Right atrium auricular region (tissue), 2 donors: ENCODE measurements around the genes ST7 and KCND2.

DNA sequence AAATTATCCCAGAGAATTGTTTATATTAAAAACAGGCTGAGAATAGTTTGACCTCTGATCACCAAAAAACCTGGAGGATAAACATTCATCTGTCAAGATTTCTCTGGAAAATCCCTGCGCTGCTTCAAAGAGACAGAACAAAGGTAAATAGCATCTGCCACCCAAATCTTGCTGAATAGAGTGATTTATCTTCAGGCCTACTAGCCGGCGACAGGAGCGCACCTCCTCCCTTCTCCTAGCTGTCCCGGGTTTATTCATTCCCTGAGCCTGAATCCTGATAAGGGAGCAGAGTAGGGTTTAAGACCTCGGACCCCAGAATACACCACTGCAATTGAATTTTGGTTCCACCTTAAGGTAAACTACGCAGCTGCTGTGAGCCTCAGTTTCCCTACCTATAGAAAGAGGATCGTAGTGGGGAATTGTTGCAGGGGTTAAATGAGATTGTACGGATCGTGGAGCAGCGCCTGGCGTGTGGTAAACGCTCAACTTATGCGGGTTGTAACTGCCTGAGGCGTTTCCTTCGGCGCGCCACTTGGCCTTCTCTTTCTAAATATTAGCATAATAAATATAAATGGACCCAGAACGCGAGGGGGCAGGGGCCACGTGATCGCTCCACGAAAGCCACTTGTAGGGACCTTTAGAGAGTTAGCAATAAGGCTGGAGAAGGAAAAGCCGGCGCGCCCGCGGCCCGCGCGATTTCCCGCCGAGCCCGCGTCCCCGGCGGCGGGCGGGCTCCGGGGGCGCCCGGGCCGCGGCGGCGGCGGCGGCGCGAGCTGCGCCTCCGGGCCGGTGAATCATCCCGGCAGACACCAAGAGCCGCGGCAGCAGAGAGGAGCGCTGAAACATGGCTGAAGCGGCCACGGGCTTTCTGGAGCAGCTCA is at the start of gene ST7:
Gene ST7, plus strand, starts transcription at position 805 of the 881 bp plus-strand sequence.
- PRO-cap = bidirectional peak, plus-strand start at position 648 of the sequence, minus-strand start at position 491 of the sequence; bidirectional peak, plus-strand start at position 805 of the sequence, minus-strand start at position 736 of the sequence
- RAMPAGE, long total RNA, 2 experiments = start-site peak on the plus strand in 1 of 2 experiments, centred at position 802 of the sequence, 63 reads per replicate

DNA sequence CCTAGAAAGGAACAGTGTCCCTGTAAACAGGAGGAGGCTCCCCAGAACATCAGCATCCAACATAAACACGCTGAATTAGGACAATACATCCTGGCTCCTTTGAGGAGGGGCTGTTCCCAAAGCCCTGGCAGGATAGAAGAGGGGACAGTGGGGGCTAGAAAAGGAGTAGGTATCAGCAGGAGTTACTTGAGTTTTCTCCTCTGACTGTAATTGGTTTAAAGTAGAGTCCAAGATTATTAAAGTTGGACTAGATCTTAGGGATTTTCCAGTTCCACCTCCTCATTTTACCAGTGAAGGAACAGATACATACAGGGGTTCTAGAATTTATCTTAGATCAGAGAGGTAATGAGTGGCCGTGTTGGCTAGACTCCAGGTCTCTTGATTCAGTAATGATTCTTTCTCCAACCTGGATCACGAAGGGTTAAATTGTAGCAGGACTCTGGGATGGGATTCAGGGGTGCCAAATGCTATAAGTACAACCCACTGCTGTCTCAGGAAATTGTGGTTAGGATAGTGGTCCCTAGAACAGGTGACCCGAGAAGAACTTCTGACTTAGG is 58.0 kb downstream of the ST7 start:
- PRO-cap = no peak
- RAMPAGE, long total RNA, 2 experiments = no peak in any of the 2 experiments

- PRO-cap = unidirectional peak, minus-strand start at chr7:117324021; unidirectional peak, minus-strand start at chr7:117324190; bidirectional peak, plus-strand start at chr7:117324620, minus-strand start at chr7:117324406
- RAMPAGE, long total RNA, 2 experiments = no peak in any of the 2 experiments
Observed at GRCh38 chr7:117323740-117325045, 1.3 kb upstream of the WNT2 start.

DNA sequence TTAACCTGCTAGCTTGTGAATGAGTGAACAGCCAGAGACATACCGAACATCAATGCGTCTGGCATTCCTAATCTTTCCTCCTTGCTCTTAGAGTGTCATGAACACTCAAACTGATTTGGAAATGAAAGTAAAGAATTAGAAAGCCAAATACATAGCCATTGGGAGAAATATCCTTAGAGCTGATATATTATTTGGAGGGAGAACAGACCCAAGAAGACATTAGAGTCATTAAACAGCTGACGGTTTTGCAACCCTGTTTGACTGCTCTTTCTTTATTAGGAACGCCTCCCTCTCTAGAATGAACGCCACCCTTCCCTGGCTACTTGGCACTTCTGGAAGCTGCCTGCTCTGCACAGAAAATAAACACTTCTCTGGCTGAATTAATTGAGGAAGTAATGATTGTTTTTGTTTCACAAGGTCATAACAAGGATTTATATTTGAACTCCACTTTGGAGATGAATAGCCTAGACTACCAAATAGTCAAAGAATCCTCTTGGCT is 42.8 kb downstream of the CTTNBP2 start:
- PRO-cap = no peak
- RAMPAGE, long total RNA, 2 experiments = no peak in any of the 2 experiments

DNA sequence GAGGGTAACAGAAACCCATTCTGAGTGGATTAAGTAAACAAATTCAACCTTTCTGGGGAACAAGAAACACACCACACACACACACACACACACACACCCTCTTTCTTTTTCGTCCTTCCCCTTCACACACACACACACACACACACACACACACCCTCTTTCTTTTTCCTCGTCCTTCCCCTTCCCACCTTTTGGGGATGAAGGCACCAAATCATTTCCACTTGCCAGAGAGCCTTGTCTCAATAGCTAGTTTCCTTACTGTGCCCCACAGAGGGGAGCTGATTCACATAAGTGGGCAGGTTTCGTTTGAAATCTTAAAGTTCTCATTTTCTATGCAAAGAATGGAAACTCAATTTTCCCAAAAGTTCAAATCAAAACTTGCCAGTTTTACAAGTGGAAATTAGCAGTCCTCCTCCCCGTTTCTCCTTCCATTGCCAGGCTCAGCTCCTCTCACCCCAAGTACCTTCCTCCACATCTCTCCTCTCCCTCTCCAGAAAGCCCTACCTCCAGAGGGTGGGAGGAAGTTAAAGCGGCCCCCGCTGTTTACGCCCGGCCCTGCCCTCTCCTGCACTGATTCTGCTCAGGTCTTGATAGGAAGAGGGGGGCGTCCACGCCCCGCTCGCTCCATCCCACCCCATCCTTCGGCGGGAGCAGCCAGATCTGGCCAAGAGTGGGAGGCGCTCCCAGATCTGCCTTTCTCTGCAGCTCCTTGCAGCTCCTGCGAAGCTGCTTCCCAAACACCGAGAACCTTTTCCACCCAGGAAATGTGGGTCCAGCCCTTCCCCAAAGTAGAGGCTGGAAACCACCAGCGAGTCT is 1.3 kb downstream of the CTTNBP2 start:
- PRO-cap = no peak
- RAMPAGE, long total RNA, 2 experiments = no peak in any of the 2 experiments

GRCh38 chr7:117999739-118000068 is 126.5 kb upstream of the CTTNBP2 start:
- PRO-cap = no peak
- RAMPAGE, long total RNA, 2 experiments = no peak in any of the 2 experiments

DNA sequence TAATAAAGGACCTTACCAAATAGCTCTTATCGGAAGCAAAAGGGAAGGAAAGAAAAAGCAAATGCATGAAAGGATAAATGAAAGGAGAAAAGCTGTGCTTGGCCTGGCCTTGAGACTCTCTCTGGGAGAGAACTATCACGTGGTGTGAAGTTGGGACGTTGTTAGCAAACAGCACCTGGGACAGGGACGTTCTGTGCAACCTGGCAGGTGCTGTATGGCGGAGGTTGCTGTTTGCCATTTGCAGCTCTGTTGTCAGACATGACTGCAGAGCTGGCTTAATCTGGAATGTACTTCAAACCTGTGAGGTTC is 800.6 kb upstream of the KCND2 start:
- PRO-cap = no peak
- RAMPAGE, long total RNA, 2 experiments = no peak in any of the 2 experiments

DNA sequence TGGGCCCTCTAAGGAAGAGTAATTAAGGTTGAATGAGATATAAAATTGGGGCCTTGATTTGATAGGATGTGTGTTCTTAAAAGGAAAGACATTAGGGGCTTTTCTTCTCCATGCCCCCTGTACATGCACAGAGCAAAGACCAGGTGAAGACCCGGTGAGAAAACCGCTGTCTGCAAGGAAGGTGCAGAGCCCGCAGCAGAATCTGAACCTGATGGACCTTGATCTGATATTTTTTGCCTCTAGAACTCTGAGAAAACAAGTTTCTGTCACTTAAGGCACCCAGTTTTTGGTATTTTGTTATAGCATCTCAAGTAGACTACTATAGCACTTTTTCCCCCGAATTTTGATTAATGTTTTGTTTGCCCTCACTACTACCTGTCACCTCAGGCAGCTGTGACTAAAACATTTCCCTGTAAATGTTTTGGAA is 577.0 kb upstream of the KCND2 start:
- PRO-cap = no peak
- RAMPAGE, long total RNA, 2 experiments = no peak in any of the 2 experiments

GRCh38 chr7:120272425-120273480 is at the start of gene KCND2:
KCND2 (plus strand) TSS chr7:120273175.
- PRO-cap = no peak
- RAMPAGE, long total RNA, 2 experiments = no peak in any of the 2 experiments

- PRO-cap = unidirectional peak, plus-strand start at chr7:120856918
- RAMPAGE, long total RNA, 2 experiments = start-site peak on the minus strand in 2 of 2 experiments, at chr7:120856800-120857235 at its widest, 28 to 90 reads per replicate
Observed at GRCh38 chr7:120856498-120857512, 1.1 kb downstream of the TSPAN12 start.

DNA sequence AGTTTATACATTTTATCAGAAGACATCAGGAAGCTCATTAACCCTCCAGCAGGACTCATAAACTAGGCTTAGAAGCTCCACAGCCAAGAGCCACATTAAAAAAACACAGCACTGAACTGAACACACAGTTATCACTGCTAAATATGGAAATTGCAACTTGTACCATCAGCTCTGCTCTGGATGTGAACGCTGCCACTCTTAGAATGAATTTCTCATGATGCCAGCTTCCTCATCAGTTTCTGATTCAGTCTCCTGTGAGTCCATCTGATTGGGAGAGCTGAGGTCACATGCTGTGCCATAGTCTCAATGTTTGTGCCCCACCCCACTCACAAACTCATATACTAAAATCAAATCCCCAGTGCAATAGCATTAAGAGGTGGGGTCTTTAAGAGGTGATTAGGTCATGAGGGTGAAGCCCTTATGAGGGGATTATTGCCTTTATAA is 17.1 kb upstream of the ING3 start:
- PRO-cap = no peak
- RAMPAGE, long total RNA, 2 experiments = no peak in any of the 2 experiments

DNA sequence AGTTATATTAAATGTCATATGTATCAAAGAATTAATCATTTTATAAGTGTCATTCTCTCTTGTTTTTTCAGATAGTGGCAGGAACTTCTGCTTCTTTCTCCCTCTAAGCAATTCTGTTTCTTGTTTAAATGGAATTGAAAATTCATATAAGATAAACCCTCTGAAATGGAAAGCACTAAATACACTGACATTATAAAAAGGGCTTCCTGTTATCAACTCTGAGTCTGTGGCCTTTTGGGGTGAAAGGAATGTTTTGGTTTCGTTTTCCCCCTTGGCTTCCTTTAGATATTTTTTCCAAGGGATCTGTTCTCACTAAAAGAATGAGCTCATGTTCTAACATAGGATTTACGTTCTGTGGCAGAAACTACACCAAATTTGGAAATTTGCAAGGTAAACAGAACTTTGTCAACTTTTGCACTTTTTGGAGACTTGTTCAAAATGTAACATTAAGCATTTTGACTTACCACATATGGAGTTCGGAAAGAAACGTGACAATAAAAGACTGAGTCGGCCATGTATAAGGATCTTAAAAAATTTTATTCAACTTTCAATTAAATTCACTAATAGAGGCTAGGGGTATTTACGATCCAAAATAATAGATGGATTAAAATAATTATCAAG is 11.5 kb downstream of the CPED1 start:
- PRO-cap = no peak
- RAMPAGE, long total RNA, 2 experiments = no peak in any of the 2 experiments

DNA sequence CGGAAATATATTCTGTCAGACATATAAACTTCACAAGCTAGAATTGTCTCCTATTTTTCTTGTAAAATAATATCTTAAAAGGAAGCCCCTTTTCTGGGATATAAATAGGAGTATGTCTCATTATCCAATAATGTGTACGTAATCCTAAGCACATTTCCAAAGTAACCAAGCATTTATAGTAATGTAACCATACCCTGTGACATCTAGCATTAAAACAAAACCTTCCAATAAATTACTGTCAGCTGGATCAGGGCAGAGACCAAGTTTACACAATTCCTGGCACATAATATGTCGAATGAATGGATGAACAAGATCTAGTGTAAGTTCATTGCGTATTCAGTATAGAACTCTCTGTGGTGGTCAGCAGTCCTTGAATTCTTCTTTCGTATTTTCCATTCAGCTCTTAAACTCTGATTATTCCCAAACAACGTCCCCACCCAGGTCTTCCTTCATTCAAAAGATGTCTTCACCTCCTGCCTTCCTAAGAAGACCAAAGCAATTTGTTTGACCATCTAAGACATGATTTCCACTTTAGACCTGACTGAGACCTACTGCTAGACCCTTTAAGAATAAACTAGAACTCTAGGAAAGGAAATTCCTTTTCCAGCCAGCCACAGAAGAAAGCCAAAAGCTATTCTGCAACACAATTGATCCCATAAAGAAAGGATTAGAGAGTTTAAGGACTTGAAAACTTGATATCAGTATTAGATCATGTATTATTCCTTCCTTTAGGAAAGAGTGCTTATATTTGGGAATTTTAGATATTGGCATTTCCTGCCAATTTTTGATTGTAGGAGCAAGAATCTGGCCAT is 14.4 kb downstream of the CPED1 start:
- PRO-cap = no peak
- RAMPAGE, long total RNA, 2 experiments = no peak in any of the 2 experiments

DNA sequence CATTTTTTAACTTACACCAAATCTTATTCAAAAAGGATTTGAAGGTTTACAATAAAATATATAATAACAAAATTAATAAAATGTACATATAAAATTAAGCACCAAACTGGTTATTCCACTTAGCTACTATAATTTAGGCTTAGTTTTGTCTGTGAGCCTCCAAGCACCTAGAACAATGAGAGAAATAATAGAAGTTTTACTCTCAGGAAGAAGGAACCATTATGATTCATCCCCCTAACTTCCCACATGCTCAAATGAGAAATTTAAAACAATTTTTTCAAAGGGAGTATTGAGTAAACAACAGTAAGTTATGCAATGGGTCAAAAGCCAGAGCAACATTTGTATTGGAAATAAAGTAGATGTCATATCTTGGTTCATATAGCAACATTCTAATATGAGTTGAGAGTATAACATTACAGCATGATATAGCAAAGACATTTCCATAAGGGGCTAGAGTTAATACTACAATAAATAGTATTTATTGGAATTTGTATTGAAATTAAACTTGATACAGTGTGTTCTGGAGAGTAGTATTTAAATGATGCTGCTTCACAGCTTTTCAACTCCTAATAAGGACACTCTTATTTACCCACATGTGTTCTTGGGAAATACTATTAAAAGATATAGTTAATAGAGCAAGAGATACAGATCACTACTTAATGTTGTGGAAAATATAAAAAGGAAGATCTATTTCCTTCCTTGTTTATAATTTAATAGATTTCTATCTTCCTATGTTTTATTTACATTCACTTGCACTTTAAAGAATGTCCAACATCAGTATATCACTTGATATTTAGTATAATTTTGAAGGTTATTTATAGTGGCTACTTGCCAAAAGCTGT is 32.3 kb downstream of the CPED1 start:
- PRO-cap = no peak
- RAMPAGE, long total RNA, 2 experiments = no peak in any of the 2 experiments

DNA sequence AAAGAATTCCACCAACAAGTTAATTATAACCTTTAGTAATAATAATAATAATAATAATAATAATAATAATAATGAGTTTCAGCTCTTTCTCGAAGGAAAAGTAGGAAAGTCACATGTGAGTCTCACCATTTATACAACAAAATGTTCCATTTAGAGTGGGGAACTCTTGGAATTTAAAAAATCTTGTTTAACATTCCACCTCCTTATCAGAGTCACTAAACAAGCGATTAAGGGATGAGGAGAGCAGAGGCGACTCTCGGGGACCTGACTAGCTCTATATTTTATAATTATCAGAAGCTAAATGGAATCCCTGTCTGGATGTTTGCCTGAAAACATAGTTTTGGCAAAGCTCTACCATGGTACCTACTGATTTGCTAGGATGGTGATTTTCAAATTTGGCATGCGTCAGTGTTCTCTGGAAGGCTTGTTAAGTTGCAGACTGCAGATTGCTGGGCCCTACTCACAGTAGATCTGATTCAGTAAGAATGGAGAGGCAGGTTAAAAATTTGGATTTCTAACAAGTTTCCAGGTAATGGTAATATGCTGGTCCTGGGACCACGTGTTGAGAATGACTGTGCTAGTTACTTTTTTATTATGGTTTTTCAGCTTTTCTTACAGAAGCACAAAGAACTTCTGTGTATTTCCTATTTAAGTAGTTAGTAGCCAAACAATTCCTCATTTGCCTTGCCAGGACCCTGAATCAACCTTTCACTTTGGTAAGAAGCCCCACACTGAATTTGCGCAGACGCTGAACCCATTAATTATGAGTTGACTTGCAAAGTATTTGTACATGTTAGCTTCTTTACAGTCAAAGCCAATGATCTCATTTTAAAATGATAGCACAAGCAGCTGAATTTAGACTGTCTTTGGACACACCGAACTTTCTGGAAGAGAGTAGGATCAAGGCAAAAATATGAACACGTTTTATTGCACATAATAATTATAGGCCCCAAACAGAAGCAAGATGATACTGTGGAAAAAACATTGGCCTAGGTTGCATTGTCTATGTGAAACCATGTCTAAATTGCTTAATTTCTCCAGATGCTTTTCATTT is 39.5 kb downstream of the CPED1 start:
- PRO-cap = no peak
- RAMPAGE, long total RNA, 2 experiments = no peak in any of the 2 experiments

DNA sequence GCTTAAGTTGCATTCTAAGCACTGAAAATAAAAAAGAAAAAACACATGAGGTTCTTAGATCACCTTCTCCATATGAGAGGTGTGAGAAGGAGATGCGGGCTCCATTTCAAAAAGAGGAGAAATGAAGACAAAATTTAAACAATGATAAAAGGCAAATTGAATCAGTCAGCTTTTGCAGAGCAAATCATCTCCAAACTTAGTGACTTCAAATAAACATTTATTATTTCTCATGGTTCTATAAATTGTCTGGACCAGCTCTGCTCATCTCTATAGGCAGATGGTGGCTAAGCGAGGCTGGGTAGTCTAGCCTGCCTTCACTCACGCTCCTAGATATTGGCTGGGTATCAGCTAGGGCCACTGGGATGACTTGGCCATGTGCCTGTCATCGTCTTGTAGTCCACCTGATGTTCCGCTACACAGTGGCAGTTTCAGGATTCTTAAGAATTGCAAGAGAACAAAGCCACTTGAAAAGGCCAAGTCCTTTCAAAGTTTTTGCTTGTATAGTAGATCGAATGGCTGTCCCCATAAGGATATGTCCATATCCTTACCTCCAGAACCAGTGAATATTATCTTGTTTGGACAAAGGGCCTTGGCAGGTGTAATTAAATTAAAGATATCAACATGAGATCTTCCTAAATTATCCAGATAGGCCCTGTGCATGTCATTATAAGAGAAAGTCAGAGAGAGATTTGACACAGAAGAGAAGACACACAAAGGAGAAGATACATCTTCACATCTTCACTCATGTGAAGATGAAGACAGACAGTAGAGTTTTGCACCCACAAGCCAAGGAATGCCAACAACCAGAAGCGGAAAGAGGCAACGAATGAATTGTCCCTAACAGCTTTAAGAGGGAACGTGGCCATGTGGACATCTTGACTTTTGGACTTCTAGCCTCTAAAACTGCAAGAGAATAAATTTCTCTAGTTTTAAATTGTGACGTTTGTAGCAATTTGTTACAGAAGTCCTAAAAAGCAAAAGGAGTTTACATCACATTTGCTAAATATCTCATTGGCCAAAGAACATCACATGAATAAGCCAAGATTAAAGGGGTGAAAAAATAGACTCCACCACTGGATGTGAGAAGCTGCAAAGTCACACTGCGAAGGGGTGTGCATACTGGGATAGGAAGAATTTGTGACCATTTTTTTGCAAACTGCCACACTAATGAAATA is 123.6 kb downstream of the CPED1 start:
- PRO-cap = no peak
- RAMPAGE, long total RNA, 2 experiments = no peak in any of the 2 experiments

- PRO-cap = no peak
- RAMPAGE, long total RNA, 2 experiments = no peak in any of the 2 experiments
Observed at GRCh38 chr7:121297808-121298260, 31.0 kb upstream of the WNT16 start.

GRCh38 chr7:121406968-121407592 is 11.0 kb upstream of the FAM3C start:
- PRO-cap = no peak
- RAMPAGE, long total RNA, 2 experiments = no peak in any of the 2 experiments

GRCh38 chr7:121519915-121520845 is 124.1 kb upstream of the FAM3C start:
- PRO-cap = no peak
- RAMPAGE, long total RNA, 2 experiments = no peak in any of the 2 experiments

- PRO-cap = no peak
- RAMPAGE, long total RNA, 2 experiments = no peak in any of the 2 experiments
Observed at GRCh38 chr7:122142912-122143658, 964 bp downstream of the AASS start.